ENCODE measurements around a stretch of chr17.

- PRO-cap: bidirectional peak, plus-strand start at chr17:180920, minus-strand start at chr17:180731
- RAMPAGE, long total RNA, 4 experiments: no peak in any of the 4 experiments
These were observed 799 bp downstream of the DOC2B start for GRCh38 chr17:180466-181236.

GRCh38 chr17:182367-182877 lies 972 bp upstream of the DOC2B start:
- PRO-cap: no peak
- RAMPAGE, long total RNA, 4 experiments: no peak in any of the 4 experiments

- PRO-cap: bidirectional peak, plus-strand start at chr17:200463, minus-strand start at chr17:200328
- RAMPAGE, long total RNA, 4 experiments: no peak in any of the 4 experiments
These were observed 18.6 kb upstream of the DOC2B start for GRCh38 chr17:199865-200628.

- PRO-cap: no peak
- RAMPAGE, long total RNA, 4 experiments: no peak in any of the 4 experiments
These were observed 34.6 kb upstream of the DOC2B start for GRCh38 chr17:216056-216359.

GRCh38 chr17:279610-280483 lies 72.8 kb downstream of the RPH3AL start:
- PRO-cap: no peak
- RAMPAGE, long total RNA, 4 experiments: no peak in any of the 4 experiments

- PRO-cap: no peak
- RAMPAGE, long total RNA, 4 experiments: no peak in any of the 4 experiments
These were observed 48.2 kb downstream of the RPH3AL start for GRCh38 chr17:304323-304907.

DNA sequence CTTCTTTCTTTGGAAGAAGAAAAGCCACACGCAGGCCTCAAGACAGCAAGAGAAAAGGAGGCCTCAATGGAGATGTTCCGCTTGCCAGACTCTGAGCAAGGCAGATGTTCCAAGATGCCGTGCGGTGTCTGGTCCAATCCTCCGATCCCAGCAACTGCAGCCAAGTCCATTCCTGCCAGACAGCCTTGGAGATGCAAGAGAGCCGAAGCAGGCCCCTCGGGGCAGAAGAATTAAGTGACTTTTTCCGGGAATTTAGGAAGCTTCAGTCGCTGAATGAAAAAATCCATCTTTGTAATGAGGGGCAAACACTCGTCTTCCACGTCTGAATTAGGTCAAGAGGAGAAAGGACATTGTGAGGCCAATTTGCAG lies 44.8 kb downstream of the RPH3AL start:
- PRO-cap: no peak
- RAMPAGE, long total RNA, 4 experiments: no peak in any of the 4 experiments

- PRO-cap: unidirectional peak, plus-strand start at chr17:336348; unidirectional peak, minus-strand start at chr17:336460
- RAMPAGE, long total RNA, 4 experiments: no peak in any of the 4 experiments
These were observed 16.3 kb downstream of the RPH3AL start for GRCh38 chr17:335908-337013.

DNA sequence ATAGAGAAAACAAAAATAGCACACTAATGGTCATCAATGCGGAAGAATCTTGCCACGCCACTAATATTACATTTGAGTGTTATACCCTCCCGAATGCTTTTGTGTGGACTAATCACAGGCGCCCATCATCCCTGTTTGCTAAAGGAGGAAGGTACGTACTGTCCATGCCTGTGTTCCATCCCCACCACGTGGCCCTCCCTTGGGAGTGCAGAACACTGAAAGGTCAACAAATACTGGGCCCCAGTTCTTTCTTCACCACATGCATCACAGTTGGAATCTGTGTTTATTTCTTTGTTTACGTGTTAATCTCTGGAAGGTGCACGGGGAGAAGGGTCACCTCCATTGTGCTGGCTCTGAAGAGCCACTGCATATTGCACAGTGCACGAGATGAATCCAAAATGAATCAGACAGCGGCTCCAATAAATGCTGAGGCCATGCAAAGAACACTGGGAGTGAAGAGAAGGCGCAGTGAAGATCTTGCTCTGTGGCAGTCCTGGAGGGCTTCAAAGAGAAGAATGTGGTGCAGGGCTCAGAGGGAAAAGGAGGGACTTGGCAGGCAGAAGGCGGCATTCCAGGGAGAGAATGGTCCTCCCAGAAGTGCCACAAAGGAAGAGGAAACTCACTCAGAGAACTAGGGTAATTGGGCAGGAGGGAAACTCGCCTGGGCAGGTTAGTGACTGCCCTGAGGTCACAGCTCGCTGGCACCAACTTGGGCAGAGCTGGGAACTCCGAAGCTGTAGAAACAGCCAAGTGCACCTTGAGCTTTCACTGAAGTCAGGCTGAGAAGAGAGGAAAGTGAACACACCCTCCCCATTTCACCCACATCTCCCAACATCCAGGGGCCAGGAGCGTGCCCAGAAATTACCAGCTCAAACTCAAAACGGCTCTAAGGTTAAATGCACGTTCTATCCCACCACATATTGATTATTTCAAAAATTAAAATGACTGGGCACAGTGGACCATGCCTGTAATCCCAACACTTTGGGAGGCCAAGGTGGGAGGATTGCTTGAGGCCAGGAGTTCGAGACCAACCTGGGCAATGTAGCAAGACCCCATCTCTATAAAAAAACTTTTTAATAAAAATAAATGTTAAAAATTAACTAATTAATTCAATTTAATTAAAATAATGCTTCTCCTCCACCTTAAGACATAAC lies 3.6 kb downstream of the RPH3AL start:
- PRO-cap: bidirectional peak, plus-strand start at position 777 of the sequence, minus-strand start at position 505 of the sequence
- RAMPAGE, long total RNA, 4 experiments: no peak in any of the 4 experiments

GRCh38 chr17:673045-673735 lies 41.4 kb downstream of the VPS53 start:
- PRO-cap: no peak
- RAMPAGE, long total RNA, 4 experiments: no peak in any of the 4 experiments

DNA sequence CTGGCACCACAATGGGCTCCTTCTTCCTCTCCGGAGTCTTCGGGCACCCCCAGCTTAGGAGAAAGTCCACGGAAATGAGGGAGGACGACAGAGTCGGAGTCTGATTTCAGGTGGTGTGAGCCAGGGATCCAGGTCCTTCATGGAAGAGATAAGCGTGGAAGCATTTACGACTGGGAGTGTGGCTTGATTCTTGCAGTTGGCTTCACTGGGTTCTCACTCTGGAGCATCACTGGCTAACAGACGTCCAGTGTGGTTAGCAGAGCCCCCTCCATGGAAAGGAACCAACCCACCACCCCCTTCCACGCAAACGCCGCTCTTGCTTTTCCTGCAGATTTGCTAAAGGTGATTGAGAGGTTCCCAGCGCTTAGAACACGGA lies 878 bp downstream of the TLCD3A start:
- PRO-cap: no peak
- RAMPAGE, long total RNA, 4 experiments: no peak in any of the 4 experiments

GRCh38 chr17:802397-803110 lies 20.4 kb downstream of the MRM3 start:
- PRO-cap: no peak
- RAMPAGE, long total RNA, 4 experiments: no peak in any of the 4 experiments

- PRO-cap: no peak
- RAMPAGE, long total RNA, 4 experiments: no peak in any of the 4 experiments
These were observed 65.8 kb downstream of the MRM3 start for GRCh38 chr17:848053-848320.

DNA sequence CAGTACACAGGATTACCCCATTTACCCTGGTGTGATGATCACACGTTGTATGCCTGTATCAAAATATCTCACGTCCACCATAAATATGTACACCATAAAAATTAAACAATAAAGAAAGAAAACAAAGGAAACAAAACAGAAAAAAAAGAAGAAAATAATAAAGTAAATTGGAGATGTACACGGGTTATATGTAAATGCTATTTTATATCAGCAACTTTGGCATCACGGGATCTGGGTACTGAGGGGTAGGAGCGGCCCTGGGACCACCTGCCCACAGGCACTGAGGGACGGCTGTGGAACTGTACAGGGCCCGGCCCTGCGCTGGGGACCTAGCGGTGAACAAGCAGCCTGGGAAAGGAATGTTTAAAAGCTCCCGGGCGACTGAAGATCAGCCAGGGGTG lies 31.4 kb downstream of the NXN start:
- PRO-cap: no peak
- RAMPAGE, long total RNA, 4 experiments: no peak in any of the 4 experiments

DNA sequence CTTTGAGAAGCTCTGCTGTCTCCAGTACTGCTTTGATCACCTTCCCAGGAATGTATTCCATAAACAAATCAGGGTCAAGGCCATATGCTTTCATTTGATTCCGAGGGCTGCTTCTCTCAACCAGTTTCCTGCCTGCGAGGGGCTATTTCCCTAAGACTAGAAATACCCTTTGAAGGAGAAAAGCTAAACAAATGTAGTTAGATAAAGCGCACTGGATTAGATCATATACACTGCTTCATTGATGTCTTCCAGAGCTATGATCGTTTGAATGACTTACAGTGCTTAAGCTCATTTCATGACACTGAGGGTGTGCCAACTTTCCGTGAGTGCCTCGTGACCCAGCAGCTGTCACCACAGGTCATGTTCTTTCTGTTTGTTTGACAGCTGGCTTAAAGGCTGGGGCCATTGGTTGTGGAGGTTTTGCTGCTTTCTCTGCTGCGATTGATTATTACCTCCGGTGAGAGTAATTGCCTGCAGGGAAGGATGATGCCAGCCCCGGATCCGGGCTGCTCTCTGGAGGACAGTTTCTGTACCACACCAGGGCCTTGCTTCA lies 3.8 kb downstream of the TIMM22 start:
- PRO-cap: no peak
- RAMPAGE, long total RNA, 4 experiments: no peak in any of the 4 experiments

GRCh38 chr17:1030242-1031224 lies 33.6 kb downstream of the TIMM22 start:
- PRO-cap: no peak
- RAMPAGE, long total RNA, 4 experiments: no peak in any of the 4 experiments

- PRO-cap: no peak
- RAMPAGE, long total RNA, 4 experiments: start-site peak on the minus strand in 1 of 4 experiments, at chr17:1056030-1056105 at its widest, 31 reads per replicate
These were observed 58.8 kb downstream of the TIMM22 start for GRCh38 chr17:1055547-1056247.

DNA sequence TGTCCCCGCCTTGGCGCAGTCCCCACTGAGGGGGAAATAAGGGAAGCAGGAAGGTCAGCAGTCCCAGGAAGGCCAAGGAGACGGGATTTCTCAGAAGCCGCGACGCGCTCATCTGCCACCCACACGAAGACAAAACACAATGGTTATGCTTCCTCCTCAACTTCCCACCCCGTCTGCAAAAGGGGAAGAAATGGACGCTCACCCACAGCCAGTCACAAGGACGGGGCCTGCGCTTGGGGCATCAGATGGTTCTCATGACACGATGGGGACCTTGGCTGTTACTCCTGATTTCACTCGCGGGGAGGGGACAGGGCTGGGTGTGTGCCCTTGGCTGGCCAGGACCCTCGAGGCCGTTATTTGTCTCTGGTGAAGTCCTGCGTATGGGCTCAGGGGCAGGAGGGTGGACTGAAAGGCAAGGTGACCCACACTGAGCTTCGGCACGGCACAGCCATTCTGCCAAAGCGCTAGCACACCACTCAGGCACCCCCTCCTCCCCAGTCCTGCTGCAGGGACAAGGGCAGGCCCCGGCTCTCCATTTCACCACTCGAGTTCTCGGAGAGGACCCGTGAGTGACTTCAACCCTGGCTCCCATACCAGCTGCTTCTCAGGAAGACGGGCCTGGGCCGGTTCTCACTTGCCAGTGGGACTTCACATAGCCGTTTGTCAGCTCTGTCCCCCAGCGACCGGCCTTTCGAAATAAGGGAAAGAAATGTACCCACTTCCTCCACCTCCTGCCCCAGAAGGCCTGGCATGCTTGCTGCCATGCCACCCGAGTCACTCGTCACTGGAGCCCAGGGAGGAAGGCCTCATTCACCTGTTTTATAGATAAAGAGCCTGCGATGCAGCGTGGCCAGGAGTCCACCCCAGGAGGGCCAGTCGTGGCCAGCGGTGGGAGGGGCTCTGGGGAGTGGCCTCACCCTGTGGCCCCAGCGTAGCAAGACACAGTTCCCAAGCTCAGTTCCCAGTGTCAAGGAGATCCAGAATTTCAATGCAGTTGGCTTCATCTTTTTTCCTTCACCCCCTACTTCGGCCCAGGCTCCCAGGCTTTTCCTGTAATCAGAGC lies 84.4 kb downstream of the ABR start:
- PRO-cap: unidirectional peak, minus-strand start at position 175 of the sequence; unidirectional peak, plus-strand start at position 543 of the sequence
- RAMPAGE, long total RNA, 4 experiments: no peak in any of the 4 experiments

- PRO-cap: bidirectional peak, plus-strand start at chr17:1107967, minus-strand start at chr17:1107855
- RAMPAGE, long total RNA, 4 experiments: no peak in any of the 4 experiments
These were observed 72.2 kb downstream of the ABR start for GRCh38 chr17:1107585-1108060.

DNA sequence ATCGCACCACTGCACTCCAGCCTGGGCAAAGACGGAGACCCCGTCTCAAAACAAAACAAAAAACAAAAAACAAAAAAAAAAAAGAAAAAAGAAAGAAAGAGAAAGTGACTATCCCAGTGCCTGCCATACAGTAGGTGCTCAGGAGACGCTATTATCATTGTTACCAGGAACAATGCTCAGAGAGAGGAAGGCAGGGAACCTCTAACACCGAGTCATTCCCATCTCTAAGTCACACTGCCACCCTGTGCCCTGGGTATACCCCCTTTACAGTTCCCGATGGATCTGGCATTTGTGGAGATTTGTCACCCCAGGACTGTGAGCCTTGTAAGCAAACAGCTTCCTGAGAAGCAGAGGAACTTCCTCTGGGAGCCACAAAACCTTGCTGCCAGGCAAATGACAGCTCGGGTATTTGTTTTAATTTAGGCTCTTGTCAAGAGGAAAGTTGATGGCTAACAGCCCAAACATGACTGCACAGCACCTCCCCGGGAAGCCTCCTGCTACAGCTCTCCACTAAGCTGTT lies 2.9 kb downstream of the ABR start:
- PRO-cap: no peak
- RAMPAGE, long total RNA, 4 experiments: no peak in any of the 4 experiments

Data from esophagus squamous epithelium (tissue), 4 donors.